ENCODE measurements around the genes TPP1, OR10A4, OLFML1 and NLRP10.

GRCh38 chr11:6477991-6478447, 3.1 kb downstream of the ARFIP2 start:
- RRBS: 87% methylated on average over 2 of the region's 5 CpGs

GRCh38 chr11:6482017-6482406, 711 bp downstream of the TIMM10B start:
- RRBS: no CpG with 5 or more reads among the region's 11 CpGs

GRCh38 chr11:6613766-6614824, 2.1 kb upstream of the TAF10 start:
- RRBS: no CpG with 5 or more reads among the region's 6 CpGs

GRCh38 chr11:6619319-6619710, at the start of gene TPP1:
Gene TPP1, minus strand, starts transcription at chr11:6619422.
- RRBS: no CpG with 5 or more reads among the region's 9 CpGs

GRCh38 chr11:6627602-6628284, 8.5 kb upstream of the TPP1 start:
- RRBS: no CpG with 5 or more reads among the region's 4 CpGs

GRCh38 chr11:6629546-6630870, 10.8 kb upstream of the TPP1 start:
- RRBS: 69% methylated on average over 38 of the region's 149 CpGs

DNA sequence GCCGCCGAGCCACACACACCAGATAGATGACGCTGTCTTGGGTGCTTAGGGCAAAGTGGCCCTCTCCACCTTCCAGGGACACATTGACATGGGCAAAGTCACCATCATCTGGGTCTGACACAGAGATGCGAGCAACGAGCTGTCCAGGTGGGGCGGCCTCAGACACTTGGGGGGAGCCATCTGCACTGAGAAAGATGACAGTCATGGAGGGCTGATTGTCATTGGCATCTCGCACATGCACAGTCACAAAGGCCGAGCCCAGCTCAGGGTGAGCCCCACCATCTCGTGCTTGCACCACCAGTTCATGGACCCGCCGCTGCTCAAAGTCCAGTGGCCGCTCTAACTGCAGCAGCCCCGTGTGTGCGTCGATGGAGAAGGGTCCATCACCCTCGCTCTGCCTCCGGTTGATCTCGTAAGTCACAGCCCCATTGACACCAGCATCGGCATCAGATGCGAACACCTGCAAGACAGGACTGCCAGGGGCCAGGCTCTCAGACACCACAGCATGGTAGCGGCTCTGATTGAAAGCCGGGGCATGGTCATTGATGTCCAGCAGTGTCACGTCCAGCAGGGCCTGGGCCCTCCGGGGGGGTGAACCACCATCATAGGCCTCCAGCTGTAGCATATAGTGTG, 15.2 kb downstream of the DCHS1 start:
- RRBS: 91% methylated on average over 3 of the region's 24 CpGs

GRCh38 chr11:6728259-6728973, 43.4 kb downstream of the OR2AG2 start:
- RRBS: no CpG with 5 or more reads among the region's 5 CpGs

GRCh38 chr11:6876211-6876916, at the start of gene OR10A4:
Gene OR10A4, plus strand, starts transcription at chr11:6876625.
- RRBS: no CpG with 5 or more reads among the region's 2 CpGs

GRCh38 chr11:7252313-7253355, 930 bp downstream of the SYT9 start:
- RRBS: 7% methylated on average over 40 of the region's 67 CpGs

GRCh38 chr11:7485051-7485975, at the start of gene OLFML1:
Gene OLFML1, plus strand, starts transcription at chr11:7485506.
- RRBS: no CpG with 5 or more reads among the region's 13 CpGs

- RRBS: no CpG with 5 or more reads among the region's 5 CpGs
These were observed 24.8 kb downstream of the PPFIBP2 start for GRCh38 chr11:7538569-7539039.

DNA sequence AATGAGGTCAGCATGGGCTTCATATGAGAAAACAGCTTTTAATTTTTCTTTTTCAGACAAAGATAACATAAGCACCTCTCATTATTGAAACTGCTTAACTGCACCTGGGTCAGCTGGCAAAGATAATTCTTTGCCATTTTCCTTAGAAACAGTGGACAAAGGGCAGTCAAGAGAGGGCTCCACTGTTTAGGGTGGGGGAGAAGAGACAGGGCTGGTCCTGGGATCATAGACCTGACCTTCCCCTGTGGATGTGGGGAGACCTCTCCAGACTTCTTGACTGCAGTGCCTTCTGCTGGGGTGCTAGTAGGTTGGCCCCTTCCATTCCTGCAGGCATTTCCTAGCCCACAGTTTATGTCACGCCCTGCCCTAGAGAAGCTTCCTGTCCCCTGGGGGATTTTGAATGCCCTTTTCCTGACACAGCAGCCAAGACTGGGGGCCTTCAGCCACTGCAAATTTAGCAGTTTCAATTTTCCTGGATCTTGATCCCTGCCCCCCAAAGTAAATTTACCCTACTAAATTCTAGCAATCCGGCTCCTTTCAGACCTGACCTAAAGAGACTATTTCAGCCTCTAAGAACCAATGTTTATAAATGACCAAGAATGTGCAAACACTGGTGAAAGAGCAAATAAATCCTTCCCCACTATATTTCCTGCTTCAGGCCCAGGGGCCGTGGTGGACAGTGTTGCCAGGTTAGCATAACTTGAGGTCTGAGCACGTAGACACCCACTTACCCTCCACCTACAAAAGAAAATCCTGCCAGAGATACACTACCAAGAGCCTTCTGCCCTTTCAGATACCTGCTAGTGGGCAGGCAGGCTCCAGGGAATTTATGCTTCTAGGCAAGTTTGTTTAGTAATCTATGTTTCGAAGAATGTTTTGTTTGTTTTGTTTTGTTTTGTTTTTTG, 58.3 kb downstream of the PPFIBP2 start:
- RRBS: no CpG with 5 or more reads among the region's 5 CpGs

DNA sequence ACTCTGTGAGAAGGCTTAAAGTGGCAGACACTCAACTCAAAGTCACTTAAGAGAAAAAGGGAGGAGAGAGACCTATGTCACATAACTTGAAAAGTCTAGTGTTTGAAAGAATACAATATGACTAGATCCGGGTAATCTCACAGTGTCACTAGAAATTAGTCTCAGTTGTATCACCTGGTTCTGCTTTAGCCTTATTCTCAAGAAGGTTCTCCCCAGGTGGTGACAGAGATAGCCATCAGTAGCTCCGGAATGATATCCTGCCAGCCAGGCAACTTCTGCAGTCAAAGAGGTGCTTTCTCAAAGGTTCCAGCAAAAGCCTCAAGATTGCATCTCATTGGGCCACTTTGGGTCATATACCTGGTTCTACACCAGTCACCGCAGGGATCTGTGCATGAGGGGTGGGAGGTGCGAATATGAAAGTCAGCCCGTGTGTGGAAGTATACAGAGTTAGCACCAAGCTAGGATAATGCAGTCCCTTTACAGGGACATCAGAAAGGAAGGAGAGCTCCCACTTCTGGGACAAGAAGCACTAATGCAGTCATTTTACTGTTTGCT, 61.2 kb downstream of the CYB5R2 start:
- RRBS: 83% methylated on average over 1 of the region's 5 CpGs

- RRBS: no CpG with 5 or more reads among the region's 10 CpGs
These were observed 8.4 kb downstream of the OVCH2 start for GRCh38 chr11:7697537-7698518.

GRCh38 chr11:7893607-7894302, 37.3 kb downstream of the OR10A6 start:
- RRBS: no CpG with 5 or more reads among the region's 3 CpGs

- RRBS: no CpG with 5 or more reads among the region's 7 CpGs
These were observed 1.9 kb downstream of the NLRP10 start for GRCh38 chr11:7963368-7963778.

GRCh38 chr11:7965249-7965512, at the start of gene NLRP10:
Gene NLRP10, minus strand, starts transcription at chr11:7965447.
- RRBS: no CpG with 5 or more reads among the region's 3 CpGs

DNA sequence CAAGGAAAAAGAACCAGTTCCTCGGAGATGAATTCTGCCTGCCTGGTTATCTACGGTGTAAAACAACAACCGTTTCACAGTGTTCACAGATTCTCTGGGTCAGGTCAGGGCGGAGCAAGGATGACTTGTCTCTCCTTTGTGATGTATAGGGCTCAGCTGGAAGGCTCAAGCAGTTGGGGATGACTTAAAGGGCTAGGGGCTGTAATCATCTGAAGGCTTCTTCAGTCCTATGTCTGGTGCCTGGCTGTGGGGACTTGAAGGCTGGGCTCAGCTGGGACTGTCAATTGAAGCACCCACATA, 29.2 kb downstream of the EIF3F start:
- RRBS: no CpG with 5 or more reads among the region's 4 CpGs

- RRBS: no CpG with 5 or more reads among the region's 8 CpGs
These were observed 23.4 kb downstream of the TUB start for GRCh38 chr11:8104285-8104921.

All from pericardium (tissue), 1 donor.